IMR-90 (cell line): ENCODE measurements around the genes CAMK1, ARPC4 and BRK1.

GRCh38 chr3:5301774-5302275 lies 114.3 kb downstream of the EDEM1 start:
- RRBS = no CpG with 5 or more reads among the region's 6 CpGs
CAGE:
- cytosol, long polyA plus RNA = no peak
- long polyA plus RNA = no peak
- nucleus, long polyA plus RNA = no peak

DNA sequence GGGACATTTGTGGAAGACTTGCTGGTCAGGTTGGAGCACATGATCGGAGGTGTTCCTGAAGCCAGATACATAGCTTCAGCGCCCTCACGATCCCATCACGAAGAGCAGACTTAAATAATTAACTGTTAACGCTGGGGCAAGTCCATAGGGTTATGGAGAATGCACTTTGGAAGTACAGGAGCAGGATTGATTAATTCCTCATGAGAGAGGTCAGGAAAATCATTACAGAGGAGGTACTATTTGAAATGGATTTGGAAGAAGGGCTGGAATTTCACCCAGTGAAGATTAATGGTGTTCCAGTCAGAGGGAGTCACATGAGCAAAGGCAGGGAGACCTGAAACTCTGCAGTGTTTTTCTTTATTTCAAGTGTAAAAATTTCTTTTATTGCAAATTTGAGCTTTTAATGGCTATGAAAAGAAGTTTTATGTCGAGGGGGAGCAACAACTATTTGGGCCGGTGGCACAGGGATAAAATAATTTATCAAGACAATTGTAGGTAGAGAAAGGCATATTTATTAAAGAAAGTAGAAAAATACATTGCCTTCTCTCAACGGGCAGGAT lies 329.7 kb upstream of the GRM7 start:
- RRBS = no CpG with 5 or more reads among the region's 8 CpGs
CAGE:
- cytosol, long polyA plus RNA = no peak
- long polyA plus RNA = no peak
- nucleus, long polyA plus RNA = no peak

DNA sequence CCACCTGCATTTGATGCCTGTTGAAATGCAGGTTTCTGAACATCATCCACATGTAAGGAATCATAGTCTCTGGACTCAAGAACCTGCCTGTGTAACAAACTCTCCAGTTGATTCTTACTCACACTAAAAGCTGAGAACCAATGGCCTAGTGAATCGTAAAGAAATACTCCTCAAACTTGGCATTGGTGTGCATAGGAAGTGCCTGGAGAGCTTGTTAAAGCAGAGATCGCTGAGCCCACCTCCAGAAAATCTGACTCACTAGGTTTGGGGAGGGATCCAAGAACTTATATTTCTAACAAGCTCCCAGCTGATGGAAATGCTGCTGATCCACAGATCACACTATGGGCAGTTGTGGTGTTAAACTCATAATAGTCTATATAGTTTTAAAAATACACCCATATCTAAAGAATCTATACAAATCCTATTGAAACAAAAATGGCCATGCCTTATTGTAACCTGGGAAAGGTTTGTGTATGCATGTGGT lies 55.7 kb upstream of the LMCD1 start:
- RRBS = no CpG with 5 or more reads among the region's 2 CpGs
CAGE:
- cytosol, long polyA plus RNA = no peak
- long polyA plus RNA = no peak
- nucleus, long polyA plus RNA = no peak

DNA sequence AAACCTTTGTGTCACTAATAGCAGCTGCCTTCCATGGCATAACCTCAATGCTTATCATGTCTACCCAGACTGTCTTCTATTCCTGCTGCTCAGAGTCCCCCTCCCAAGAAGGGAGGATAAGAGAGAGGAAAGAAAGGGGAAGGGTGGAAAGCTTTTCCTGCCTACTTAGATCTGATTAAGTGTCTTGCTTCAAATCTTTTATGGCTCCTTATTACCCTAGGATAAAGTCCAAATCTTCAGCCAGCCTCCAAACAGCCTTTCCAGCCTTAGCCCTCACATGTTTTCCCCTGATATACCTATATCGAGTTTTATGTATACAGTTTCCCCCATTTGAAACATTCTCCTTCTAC lies 7.8 kb upstream of the SSUH2 start:
- RRBS = no CpG with 5 or more reads among the region's 1 CpG
CAGE:
- cytosol, long polyA plus RNA = no peak
- long polyA plus RNA = no peak
- nucleus, long polyA plus RNA = no peak

GRCh38 chr3:8741532-8742333 lies 8.1 kb downstream of the CAV3 start:
- RRBS = no CpG with 5 or more reads among the region's 13 CpGs
CAGE:
- cytosol, long polyA plus RNA = no peak
- long polyA plus RNA = no peak
- nucleus, long polyA plus RNA = no peak

- RRBS = no CpG with 5 or more reads among the region's 4 CpGs
CAGE:
- cytosol, long polyA plus RNA = no peak
- long polyA plus RNA = no peak
- nucleus, long polyA plus RNA = no peak
Observed at GRCh38 chr3:9135682-9135849, 113.9 kb downstream of the SRGAP3 start.

GRCh38 chr3:9248094-9248543 lies 1.3 kb downstream of the SRGAP3 start:
- RRBS = 15% methylated on average over 2 of the region's 13 CpGs
CAGE:
- cytosol, long polyA plus RNA = no peak
- long polyA plus RNA = no peak
- nucleus, long polyA plus RNA = no peak

DNA sequence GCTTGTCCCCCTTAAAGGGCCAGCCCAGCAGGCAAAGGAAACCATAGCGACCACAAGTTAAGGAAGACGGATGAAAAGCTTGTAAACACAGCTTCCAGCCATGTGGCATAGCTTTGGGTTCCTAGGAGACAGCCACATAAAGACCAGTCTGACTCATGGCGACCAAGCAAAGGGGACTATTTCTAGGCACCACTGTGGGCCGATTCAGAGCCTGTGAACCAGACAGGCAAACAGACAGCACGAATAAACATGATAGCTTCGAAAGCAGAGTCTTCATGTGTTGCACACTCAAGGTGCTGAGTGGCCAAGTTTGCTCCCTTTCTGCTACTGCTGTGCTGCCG lies 30.6 kb upstream of the SRGAP3 start:
- RRBS = no CpG with 5 or more reads among the region's 7 CpGs
CAGE:
- cytosol, long polyA plus RNA = no peak
- long polyA plus RNA = no peak
- nucleus, long polyA plus RNA = no peak

GRCh38 chr3:9302134-9302808 lies 52.8 kb upstream of the SRGAP3 start:
- RRBS = 3% methylated on average over 4 of the region's 25 CpGs
CAGE:
- cytosol, long polyA plus RNA = no peak
- long polyA plus RNA = no peak
- nucleus, long polyA plus RNA = no peak

DNA sequence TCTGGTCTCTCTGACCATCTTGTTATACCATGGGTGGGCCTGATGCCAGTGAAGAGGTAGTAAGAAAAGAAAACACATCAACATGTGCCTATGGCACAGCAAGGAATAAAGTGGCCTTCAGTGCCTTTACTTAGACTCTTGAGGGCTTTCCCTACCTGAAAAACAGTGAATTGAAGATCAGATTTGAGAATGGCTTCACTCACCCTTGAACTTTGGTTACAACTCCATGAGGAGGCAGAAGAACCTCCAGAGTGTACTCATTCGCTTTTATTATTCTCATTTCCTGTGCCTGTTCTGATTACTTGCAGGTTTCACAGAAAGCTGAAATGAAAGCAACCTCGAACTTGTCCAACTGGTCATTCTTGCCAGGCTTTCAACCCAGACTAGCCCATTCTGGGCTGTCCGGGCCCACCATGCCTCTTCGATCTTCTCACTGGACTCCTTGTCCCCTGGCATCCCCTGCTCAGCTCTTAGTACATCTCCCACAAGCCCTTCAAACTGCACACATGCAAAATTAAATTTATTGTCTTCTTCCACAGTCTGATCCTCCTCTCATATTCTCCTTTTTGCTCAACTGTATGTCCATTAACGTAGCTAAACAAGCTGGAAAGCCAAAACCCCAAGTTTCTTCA lies 20.2 kb upstream of the THUMPD3 start:
- RRBS = no CpG with 5 or more reads among the region's 5 CpGs
CAGE:
- cytosol, long polyA plus RNA = no peak
- long polyA plus RNA = no peak
- nucleus, long polyA plus RNA = no peak

GRCh38 chr3:9384363-9384975 lies 12.9 kb upstream of the SETD5 start:
- RRBS = no CpG with 5 or more reads among the region's 12 CpGs
CAGE:
- cytosol, long polyA plus RNA = no peak
- long polyA plus RNA = no peak
- nucleus, long polyA plus RNA = no peak

GRCh38 chr3:9386734-9387321 lies 10.6 kb upstream of the SETD5 start:
CAGE:
- cytosol, long polyA plus RNA = no peak
- long polyA plus RNA = no peak
- nucleus, long polyA plus RNA = no peak

DNA sequence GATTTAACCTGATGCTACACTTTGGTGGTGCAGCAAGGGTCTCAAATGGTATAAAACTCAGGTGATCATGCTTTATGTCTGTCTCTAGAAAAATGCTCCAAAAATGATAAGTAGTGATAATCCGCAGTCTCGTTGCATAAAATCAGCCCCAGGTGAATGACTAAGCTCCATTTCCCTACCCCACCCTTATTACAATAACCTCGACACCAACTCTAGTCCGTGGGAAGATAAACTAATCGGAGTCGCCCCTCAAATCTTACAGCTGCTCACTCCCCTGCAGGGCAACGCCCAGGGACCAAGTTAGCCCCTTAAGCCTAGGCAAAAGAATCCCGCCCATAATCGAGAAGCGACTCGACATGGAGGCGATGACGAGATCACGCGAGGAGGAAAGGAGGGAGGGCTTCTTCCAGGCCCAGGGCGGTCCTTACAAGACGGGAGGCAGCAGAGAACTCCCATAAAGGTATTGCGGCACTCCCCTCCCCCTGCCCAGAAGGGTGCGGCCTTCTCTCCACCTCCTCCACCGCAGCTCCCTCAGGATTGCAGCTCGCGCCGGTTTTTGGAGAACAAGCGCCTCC lies 1.4 kb upstream of the SETD5 start:
- RRBS = no CpG with 5 or more reads among the region's 24 CpGs
CAGE:
- cytosol, long polyA plus RNA = no peak
- long polyA plus RNA = no peak
- nucleus, long polyA plus RNA = no peak

GRCh38 chr3:9769429-9770273 lies at the start of gene CAMK1:
CAMK1 (minus strand) TSS chr3:9769947.
- RRBS = 8% methylated on average over 10 of the region's 49 CpGs
CAGE:
- cytosol, long polyA plus RNA = start-site peak on the minus strand at chr3:9769916-9769954, 165 and 361 reads in 2 replicates
- long polyA plus RNA = start-site peak on the minus strand at chr3:9769888-9769942, 125 and 197 reads in 2 replicates
- nucleus, long polyA plus RNA = start-site peak on the minus strand at chr3:9769833-9769957, 18 and 27 reads in 2 replicates

DNA sequence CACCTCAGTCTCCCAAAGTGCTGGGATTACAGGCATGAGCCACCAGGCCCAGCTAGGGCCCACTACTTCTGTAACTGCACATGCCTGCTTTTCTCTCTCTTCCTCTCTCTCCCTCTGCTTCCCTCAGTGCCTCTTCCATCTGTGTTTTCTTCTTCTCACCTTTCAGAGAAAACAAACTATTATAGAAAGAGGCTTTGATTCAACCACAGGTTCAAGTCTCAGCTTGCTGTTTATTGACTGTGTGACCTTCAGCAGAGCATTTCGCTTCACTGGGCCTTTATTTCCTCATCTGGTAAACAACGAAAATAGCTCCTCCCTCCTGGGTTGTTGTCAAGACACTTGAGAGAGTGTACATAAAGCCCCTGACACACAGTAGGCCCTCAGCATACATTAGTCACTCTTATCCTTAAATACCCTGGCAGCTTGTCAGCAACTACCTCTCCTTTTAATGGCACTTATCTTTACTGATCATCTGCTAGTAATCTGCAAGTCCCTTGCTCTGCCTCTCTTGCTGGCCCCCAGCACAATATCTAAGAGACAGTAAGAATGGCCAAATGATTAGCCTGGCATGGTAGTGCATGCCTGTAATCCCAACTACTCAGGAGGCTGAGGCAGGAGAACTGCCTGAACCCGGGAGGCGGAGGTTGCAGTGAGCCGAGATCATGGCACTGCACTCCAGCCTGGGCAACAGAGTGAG lies 10.0 kb downstream of the TADA3 start:
- RRBS = no CpG with 5 or more reads among the region's 5 CpGs
CAGE:
- cytosol, long polyA plus RNA = no peak
- long polyA plus RNA = no peak
- nucleus, long polyA plus RNA = no peak

DNA sequence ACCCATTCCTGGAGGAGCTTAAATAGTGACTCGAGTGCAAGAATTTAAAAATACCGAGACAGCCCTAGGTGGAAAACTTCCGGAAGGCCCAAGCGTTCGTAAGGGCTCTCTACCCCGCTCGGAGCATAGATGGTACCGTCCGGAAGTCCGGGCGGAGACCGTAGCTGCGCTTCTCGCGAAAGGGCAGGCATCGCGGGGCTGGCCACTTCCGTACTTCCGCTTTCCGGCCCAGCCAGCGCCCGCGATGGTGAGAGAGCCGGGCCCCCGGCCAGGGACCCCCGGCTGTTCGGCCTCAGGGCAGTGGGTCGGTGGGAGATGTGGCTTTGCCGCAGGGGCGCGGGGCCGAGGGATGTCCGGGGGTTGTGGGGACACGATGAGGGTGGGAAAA lies at the start of gene ARPC4:
Gene ARPC4, plus strand, starts transcription at position 205 of the 388 bp plus-strand sequence.
- RRBS = 1% methylated on average over 26 of the region's 34 CpGs
CAGE:
- cytosol, long polyA plus RNA = start-site peak on the plus strand centred at position 207 of the sequence, 58 bp wide, 1,025 and 1,571 reads in 2 replicates
- long polyA plus RNA = start-site peak on the plus strand centred at position 193 of the sequence, 79 bp wide, 792 and 1,903 reads in 2 replicates
- nucleus, long polyA plus RNA = start-site peak on the plus strand centred at position 195 of the sequence, 82 bp wide, 2,089 and 1,974 reads in 2 replicates

DNA sequence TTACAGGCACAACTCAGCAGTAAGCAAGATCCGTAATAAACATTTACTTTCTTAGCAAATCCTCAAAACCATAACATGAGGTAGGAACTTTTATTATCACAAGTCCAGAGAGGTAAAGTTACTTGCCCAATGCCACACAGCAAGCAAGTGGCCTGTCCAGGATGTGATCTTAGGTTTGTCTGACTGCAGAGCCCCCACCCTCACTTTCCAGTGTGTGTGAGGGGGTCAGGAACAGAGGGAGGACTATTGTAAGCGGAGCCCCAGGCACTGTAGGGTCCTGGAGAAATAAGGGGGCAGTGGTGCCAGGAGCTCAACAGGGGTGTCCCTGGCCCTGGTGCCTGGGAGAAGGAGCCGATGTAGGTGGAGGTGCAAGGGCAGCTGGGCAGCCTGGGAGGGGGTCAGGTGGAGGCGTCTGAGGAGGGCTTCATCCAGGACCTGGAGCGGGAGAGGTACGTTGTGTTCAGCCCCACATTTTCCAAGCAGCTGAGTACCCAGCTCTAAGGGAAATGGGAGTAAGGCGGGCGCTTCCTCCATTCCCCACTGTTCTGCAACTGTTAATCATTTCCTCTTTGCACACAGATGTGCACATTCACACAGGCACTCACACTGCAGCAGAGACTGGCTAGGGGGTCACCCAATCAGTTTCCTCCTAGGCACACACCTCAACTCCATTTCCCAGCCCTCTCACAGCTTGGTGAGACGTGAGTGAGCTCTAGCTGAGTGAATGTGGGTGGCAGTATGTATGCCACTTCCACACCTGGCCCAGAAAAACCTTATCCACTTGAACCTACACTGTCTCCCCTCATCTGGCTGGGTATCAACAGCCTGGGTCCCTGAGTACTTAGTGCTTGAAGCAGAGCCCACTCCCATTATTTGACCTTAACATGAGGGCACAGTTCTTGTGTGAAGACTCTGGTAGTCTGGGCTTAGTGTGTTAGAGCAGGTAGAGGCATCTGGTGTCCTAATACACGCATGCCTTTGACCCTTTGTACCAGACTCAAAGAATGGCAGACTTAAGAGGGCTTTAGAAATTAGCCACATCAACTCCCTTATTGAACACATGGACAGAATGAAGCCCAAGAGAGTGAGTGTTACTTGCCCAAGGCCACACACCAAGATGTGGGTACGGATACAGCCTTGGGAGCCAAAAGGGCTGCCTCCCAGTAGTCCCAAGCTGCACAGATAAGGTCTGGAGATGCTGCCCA lies 5.6 kb downstream of the RPUSD3 start:
- RRBS = no CpG with 5 or more reads among the region's 11 CpGs
CAGE:
- cytosol, long polyA plus RNA = no peak
- long polyA plus RNA = no peak
- nucleus, long polyA plus RNA = no peak

- RRBS = no CpG with 5 or more reads among the region's 51 CpGs
CAGE:
- cytosol, long polyA plus RNA = no peak
- long polyA plus RNA = no peak
- nucleus, long polyA plus RNA = no peak
Observed at GRCh38 chr3:9914913-9915514, 1.9 kb upstream of the IL17RC start.

GRCh38 chr3:9942942-9943676 lies 9.1 kb downstream of the PRRT3 start:
- RRBS = no CpG with 5 or more reads among the region's 11 CpGs
CAGE:
- cytosol, long polyA plus RNA = no peak
- long polyA plus RNA = no peak
- nucleus, long polyA plus RNA = no peak

- RRBS = 0% methylated on average over 4 of the region's 66 CpGs
CAGE:
- cytosol, long polyA plus RNA = start-site peak on the plus strand at chr3:10115648-10115731, 13,269 and 27,243 reads in 2 replicates
- long polyA plus RNA = start-site peak on the plus strand at chr3:10115647-10115731, 13,021 and 14,373 reads in 2 replicates
- nucleus, long polyA plus RNA = start-site peak on the plus strand at chr3:10115669-10115714, 2,177 and 3,228 reads in 2 replicates
Observed at GRCh38 chr3:10115279-10116721, at the start of gene BRK1. BRK1 (plus strand) TSS chr3:10115675.